ENCODE results near the genes CLEC2D, KLRC4 and KLRC3.

DNA sequence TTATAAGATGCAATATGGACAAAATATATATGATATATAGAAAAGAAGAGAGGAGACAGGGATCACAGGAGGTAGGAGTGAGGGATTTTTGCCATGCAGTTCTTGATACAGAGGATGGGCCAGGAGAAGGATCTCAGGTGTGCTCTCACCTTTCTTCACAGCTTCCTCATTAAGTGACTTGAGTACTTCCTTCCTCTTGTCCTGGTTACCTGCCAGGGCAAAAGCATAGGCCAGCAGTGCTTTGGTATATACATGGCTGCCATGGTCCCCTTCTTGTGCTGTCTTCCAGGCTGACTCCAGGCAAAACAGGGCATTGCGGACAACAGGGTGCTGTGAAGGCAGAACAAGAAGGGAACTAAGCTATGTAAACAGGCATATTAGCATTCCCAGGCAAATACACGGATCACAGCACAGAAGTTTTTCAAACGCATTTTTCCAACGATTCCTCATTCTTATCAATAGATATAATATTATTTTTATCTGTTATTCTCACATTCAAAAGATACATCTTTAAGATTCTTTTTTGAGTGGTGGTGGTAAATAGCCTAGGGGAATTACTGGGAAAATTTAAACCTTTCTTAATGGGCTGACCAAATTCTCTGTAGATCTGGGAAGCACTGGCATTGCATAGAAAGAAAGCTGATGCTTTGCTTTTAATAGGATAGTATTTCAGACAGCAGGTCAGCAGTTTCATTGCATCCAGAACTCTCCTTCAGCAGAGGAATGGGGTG lies 38.9 kb downstream of the A2M start:
- RRBS = no CpG with 5 or more reads among the region's 4 CpGs

- RRBS = no CpG with 5 or more reads among the region's 8 CpGs
Measured at GRCh38 chr12:9077888-9078498, 37.7 kb downstream of the A2M start.

DNA sequence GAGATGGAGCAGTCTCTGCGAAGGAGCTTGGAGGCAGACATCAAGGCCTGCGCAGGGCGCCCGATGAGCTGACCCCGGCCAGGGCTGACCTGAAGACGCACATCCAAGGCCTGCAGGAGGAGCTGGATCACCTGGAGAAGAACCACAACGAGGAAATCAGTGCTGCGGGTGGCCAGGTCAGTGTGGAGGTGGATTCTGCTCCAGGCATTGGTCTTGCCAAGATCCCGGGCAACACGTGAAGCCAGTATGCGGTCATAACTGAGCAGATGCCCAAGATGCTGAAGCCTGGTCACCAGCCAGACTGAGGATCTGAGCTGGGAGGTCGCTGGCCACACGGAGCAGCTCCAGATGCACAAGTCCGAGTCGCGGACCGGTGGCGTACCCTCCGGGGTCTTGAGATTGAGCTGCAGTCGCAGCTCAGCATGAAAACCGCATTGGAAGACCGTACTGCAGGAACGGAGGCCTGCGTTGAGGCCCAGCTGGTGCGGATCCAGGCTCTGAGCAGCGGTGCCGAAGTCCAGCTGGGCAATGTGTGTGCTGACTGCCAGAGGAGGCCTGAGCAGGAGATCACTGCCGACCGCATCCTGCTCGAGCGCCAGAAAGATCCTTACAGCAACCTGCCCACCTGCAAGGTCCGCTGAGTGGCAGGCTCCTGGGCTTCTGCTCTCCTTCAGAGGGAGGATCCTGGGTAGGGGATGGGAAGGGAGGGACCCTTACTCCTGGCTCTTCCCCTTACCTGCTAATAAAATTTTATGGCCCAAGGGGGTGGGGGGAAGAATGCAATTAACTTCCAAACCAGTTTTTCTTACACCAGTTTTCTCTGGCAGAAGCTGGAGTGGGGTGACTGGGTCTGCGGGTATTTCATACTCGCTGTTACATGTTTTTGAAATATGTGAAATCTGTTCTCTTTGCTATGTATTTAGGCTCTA lies 12.5 kb upstream of the A2M start:
- RRBS = no CpG with 5 or more reads among the region's 34 CpGs

DNA sequence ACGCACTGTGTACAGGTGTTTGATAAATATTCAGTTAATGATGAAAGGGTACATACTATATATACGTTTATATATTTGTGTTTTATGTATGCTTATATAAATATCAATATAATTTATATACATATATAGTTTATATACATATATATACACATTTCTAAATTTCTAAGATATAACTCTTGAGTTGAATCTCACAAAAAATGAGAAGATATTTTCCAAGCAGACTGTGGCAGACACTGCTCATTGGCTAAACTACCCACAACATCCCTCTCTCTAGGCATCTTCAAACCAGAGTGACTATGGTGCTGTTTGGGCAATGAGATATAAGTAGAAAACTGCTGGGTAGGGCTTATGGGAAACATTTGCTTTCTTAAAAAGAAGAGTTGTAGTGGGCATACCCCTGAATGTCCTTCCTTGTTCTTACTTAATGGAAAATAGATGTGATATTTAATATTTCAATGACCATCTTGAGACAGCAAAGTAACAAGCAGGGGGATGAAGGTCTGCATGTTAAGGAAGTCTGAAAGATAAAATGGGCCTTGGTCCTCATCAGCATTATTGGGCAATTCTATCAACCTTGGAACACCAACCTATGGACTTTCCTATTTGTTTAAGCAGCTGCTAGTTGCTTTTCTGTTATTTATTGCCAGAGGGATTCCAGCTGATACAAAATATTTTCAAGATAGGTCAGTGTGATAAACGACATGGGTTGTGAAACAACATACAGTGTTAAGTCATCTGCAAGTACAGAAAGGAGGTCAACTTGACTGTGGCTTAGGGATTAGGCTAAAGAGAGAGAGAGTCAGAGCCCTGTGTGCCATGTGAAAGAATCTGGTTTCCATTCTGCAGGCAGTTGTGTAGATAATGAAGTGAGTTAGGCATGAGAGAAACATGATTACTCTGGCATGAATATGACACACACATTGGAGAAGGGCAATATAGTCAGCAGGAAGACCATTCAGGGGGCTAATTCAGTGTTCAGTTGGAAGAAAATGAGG lies 16.2 kb upstream of the A2M start:
- RRBS = no CpG with 5 or more reads among the region's 3 CpGs

DNA sequence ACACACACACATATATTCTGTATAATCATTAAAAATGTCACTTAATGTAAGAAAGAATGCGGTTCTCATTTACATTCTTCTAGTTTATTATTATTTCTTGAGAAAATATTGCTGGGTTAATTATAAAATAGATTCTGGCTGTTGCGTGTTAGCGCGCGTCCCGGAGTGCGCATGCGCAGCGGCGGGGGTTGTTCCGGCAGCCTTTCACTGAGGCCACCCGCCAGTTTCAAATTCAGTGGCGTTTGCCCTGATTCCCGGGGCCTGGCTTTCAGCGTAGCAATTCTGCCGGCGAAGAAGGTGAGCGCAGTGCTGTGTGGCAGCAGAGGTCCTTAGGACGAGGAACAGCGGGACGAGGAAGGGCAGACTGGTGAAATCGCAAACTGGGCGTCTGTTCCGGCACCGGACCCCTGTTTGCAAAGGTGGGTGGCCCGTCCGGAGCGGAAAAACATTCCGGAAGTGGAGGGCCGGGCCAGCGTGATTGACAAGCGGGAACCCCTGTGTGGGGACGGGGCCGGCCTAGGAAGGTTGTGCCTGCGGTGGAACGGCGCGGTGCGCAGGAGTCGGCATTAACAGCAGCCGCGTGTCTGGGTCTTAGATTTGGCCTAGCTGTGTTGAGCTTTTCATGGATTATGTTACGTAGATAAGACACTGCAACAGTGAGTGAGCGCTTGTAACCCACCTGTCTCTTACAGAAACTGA lies 75.4 kb upstream of the PZP start:
- RRBS = 3% methylated on average over 5 of the region's 44 CpGs

DNA sequence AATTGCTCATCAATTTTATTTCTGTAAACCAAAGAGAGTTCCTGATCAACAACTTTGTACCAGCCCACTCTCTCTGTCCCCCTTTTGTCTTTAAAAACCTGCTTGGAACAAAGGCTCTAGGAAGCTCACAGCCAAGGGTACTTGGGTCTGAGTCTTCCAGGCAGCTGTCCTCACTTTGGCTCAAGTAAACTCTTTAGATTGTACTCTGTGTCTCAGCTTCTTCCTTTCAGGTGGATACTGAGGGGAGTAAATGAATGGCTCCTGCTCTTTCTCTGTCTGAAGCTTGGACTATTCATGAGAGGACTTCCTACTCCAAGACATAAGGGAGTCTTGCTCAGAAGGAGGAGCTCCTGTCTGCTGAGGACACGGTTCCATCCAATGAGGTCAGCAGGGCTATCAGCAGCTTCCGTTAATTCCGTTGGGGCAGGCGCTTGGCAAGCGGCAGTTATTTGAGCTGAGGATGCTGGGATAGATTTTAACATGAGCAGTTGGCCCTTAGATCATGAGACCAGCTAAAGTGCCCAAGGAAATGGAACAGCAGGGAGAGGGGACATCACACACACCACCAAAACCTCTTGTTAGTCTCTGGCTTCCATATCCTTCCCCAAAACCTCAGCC lies 138.5 kb upstream of the PZP start:
- RRBS = no CpG with 5 or more reads among the region's 5 CpGs

GRCh38 chr12:9407304-9407750 lies 199.1 kb upstream of the PZP start:
- RRBS = no CpG with 5 or more reads among the region's 10 CpGs

GRCh38 chr12:9642716-9643055 lies 26.8 kb upstream of the CLEC2D start:
- RRBS = no CpG with 5 or more reads among the region's 7 CpGs

GRCh38 chr12:9643056-9643286 lies 26.5 kb upstream of the CLEC2D start:
- RRBS = no CpG with 5 or more reads among the region's 5 CpGs

GRCh38 chr12:9669421-9669898 lies at the start of gene CLEC2D:
Gene CLEC2D, plus strand, starts transcription at chr12:9669713.
- RRBS = no CpG with 5 or more reads among the region's 5 CpGs

GRCh38 chr12:9798010-9798364 lies 29.3 kb upstream of the KLRF1 start:
- RRBS = no CpG with 5 or more reads among the region's 5 CpGs

- RRBS = no CpG with 5 or more reads among the region's 10 CpGs
Measured at GRCh38 chr12:9872580-9873030, 3.5 kb upstream of the CLEC2B start.

GRCh38 chr12:9875261-9876175 lies 5.8 kb upstream of the KLRF2 start:
- RRBS = no CpG with 5 or more reads among the region's 27 CpGs

- RRBS = no CpG with 5 or more reads among the region's 4 CpGs
Measured at GRCh38 chr12:10175651-10176462, 3.0 kb upstream of the TMEM52B start.

DNA sequence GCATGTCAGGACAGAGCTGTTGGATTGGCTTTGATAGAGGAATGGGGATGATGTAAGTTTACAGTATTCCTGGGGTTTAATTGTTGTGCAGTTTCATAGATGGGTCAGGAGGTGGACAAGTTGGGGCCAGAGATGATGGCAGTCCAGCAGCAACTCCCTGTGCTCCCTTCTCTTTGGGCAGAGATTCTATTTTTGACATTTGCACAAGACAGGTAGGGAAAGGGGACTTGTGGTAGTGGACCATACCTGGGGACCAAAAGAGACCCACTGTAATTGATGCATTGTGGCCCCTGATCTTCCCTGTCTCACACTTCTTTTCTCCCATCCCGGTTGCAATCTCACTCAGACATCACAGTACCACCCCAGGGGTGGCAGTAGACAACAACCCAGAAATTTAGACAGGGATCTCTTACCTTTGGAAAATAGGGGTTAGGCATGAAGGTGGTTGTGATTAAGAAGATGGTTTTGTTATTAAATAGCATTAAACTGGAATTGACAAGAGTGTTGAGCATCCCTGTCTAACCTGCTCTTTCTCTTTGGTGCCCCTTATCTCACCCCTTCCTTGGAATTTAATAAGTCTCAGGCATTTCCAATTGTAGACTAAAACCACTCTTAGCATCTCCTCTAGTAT lies 9.5 kb downstream of the GABARAPL1 start:
- RRBS = no CpG with 5 or more reads among the region's 1 CpG

DNA sequence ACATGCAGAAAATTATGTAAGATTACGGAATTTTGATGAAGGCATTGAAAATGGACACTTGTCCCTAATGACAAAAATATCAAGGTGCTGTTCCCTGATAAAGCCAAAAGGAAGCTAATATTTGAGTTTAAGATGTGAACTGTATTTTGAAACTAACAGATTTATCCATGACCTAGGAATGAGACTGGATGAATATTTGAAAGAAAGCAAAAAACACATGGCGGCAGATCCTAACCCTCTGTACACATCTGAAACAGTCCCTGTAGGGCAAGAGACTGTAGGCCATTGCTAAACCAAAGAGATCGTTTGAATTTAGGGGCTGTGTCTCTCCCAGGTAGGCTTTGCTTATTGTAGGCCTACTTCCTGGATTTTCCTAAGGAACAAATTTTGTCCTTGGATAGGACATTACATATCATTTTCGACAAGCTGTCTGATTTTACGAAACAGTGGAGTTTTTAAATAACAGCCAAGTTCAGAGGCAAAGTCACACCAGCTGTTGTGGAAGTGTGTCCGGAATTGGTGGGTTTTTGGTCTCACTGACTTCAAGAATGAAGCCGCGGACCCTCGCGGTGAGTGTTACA lies 11.4 kb downstream of the GABARAPL1 start:
- RRBS = no CpG with 5 or more reads among the region's 10 CpGs

- RRBS = no CpG with 5 or more reads among the region's 6 CpGs
Measured at GRCh38 chr12:10369829-10370326, 20.0 kb downstream of the KLRK1 start.

DNA sequence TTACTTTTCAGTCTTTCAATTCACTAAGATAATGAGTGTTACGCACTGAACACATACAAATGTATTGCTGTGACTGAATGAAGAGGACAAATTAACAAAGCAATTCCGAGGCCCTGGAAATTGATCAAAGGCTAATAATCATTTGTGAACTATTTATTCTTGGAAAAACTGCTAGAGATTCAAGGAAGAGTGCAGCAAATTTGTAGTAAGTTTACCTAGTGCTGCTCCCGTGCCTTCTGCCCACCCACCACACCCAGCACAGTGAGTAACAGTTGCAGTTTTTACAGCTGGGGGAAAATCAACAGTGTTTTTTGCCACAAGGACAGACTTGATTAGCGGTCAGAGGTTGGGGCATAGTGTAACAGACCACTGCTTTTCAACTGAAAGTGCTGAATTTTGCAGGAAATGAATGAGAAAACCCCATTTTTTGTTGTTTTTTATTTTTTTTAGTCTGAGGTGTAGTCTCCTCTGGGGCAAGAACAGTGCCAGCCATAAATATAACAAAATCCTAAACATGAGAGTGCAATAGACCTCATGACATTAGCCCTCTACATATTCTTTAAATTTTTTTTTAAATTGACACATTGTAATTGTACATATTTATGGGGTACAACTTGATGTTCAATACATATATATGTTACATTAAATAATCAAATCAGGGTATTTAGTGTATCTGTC lies 7.5 kb upstream of the KLRK1 start:
- RRBS = no CpG with 5 or more reads among the region's 4 CpGs

DNA sequence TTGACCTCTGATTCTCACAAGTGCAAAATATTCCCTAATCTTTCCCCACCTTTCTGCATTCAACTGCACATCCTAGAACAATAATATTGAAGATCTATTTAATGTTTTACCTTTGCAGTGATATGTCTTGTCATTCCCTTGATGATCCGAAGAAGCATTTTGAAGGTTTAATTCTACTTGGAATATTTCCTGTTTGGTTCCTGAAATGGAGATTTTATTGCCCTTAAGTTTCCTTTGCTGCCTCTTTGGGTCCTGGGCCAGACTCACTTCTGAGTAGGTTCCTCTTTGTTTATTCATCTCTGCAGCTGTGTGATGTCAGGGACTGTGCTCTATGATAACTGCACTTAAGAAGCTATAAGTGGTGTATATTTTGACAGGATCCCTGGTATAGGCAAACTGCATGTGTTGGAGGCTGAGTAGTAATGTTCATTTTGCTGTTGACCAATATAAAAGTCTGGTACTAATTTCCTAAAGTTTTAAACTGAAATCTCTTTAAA lies at the start of gene KLRC4:
KLRC4 (minus strand) TSS at position 479 of the 497 bp plus-strand sequence.
- RRBS = no CpG with 5 or more reads among the region's 1 CpG

DNA sequence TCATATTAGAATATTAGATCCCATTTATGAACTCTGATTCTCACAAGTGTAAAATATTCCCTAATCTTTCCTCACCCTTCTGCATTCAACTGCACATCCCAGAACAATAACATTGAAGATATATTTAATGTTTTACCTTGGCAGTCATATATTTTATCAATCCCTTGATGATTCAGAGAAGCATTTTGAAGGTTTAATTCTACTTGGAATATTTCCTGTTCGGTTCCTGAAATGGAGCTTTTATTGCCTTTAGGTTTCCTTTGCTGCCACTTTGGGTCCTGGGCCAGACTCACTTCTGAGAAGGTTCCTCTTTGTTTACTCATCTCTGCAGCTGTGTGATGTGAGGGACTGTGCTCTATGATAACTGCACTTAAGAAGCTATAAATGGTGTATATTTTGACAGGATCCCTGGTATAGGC lies at the start of gene KLRC3:
KLRC3 (minus strand) TSS at position 368 of the 419 bp plus-strand sequence.
- RRBS = no CpG with 5 or more reads among the region's 1 CpG